ENCODE data around the gene SMARCAD1.

- RRBS, result no CpG with 5 or more reads among the region's 3 CpGs
Observed at GRCh38 chr4:88035369-88035909, 28.0 kb downstream of the PKD2 start.

DNA sequence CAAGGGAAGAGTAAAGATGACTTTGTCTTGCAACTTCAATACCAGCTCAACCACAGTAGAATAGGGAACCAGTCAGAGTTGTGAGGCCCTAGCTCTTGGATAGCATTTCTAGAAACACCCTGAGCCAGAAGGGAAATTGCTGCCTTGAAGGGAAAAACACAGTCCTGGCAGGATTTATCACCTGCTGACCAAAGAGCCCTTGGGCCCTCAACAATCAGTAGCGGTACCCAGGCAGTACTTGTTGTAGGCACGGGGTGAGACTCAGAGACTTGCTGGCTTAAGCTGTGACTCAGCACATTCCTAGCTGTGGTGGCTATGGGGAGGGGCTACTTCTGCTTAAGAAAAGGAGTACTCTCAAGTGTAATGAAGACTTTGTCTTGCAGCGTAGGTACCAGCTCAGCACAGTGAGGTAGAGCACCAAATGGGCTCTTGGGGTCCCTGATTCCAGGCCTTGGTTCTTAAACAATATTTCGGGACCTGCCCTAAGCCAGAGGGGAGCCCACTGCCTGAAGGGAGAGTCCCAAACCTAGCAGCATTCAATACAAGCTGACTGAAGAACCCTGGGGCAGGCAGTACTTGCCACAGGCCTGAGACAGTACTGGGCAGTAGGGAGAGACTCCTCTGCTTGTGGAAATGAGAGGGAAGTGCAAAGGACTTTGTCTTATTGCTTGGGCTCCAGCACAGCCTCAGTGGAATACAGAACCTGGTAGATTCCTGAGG lies 19.9 kb upstream of the ABCG2 start:
- RRBS, result no CpG with 5 or more reads among the region's 4 CpGs

DNA sequence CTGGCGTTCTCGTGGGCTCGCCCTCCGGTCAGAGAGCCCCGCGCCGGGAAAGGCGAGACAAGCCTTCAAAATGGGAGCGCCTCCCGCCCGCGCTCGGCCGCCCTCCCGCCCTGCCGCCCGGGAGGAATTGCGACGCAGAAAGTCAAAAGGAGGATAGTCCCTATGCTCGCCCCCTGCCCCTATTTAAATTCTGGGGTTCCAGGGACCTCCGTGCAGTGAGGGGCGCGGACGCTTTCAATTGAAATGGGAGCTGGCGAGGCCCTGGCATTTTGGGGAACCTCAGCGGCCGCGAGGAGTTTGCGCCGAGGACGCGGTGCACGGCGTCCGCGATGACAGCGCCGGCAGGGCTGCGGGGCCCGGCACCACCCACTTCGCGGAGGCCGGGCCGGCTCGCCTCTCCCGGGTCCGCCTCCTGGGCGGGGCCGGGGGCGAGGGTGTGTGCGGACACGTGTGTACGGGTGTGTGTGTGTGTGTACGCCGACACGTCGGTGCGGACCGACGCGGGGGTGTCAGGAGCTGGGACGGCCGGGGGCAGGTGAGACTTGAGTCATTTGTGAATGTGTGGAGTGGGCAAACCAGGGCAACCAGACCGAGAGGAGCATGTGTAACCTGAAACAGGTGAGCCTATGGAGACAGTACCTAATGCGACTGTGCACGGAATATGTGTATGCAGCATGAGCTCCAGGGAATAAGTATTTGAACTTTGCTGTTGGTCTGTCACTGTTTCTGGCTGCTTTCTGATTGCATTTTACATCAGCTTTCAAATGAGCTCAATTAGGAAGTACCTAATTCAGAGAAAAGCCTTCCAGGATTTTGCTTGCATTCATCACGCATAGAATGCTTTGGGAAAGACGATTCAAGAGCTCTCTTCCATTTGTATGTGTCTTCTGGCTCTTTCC lies 772 bp downstream of the HERC3 start:
- RRBS, result 2% methylated on average over 21 of the region's 68 CpGs

DNA sequence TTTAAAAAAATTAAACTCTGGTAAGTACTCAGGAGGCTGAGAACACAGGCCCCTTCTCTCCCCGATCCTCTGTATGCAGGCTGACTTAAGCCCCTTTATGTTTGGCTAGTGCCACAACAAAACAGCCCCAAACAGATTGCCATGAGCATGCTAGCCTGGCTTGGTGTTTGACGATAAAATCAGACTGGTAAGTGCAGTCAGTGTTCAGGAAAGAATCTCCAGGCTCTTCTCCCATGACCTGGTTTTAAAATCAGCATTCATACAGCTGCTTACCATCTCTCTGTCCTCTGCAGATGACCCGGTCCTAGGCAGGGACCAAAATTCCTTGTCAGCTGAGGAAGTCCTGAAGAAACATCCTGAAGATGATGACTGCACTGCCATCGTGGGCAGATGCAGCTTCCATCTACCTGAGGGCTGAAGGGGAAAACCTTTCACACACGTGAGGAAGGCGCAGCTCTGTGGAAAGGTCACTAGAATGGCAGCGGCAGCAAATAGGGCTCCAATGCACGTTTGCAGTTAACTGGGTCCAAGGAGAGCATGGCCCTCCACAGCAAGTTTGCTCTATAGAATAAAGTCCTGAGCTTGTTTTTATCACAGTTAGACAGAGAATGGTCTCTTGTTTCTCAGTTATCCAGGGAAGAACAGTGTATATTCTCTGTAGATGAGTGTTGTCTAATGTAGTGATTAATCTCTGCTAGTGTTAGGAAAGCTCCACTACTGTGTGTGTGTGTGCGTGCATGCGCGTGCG lies 30.1 kb upstream of the NAP1L5 start:
- RRBS, result no CpG with 5 or more reads among the region's 12 CpGs

GRCh38 chr4:88737123-88738109 lies 39.8 kb upstream of the NAP1L5 start:
- RRBS, result no CpG with 5 or more reads among the region's 16 CpGs

DNA sequence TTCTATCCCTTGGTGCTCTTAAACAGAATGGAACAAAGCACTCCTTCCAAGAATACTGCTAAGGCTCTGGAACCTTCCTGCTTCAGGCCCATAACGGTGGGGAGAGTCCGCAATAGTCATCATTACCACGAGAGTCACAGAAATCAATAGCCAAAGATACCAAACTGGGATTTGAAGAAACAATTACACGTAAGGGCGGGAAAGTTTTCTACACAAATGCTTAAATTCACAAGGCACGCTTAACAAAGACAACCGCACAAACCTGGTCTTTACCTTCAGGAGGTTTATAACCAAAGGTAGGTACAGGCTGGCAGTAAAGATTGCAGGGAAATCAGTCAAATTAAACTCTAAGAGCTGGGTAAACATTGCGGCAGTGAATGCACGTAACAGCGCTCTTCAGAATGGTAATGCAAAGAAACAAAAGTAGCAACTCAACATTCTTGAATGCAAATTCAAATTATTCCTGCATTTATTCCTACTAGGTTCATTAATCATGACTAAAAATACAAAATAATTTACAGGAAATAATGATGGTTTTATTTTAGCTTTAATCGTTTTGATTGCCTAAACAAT lies 123.4 kb upstream of the NAP1L5 start:
- RRBS, result no CpG with 5 or more reads among the region's 11 CpGs

GRCh38 chr4:89000787-89001507 lies 56.0 kb downstream of the FAM13A start:
- RRBS, result no CpG with 5 or more reads among the region's 4 CpGs

DNA sequence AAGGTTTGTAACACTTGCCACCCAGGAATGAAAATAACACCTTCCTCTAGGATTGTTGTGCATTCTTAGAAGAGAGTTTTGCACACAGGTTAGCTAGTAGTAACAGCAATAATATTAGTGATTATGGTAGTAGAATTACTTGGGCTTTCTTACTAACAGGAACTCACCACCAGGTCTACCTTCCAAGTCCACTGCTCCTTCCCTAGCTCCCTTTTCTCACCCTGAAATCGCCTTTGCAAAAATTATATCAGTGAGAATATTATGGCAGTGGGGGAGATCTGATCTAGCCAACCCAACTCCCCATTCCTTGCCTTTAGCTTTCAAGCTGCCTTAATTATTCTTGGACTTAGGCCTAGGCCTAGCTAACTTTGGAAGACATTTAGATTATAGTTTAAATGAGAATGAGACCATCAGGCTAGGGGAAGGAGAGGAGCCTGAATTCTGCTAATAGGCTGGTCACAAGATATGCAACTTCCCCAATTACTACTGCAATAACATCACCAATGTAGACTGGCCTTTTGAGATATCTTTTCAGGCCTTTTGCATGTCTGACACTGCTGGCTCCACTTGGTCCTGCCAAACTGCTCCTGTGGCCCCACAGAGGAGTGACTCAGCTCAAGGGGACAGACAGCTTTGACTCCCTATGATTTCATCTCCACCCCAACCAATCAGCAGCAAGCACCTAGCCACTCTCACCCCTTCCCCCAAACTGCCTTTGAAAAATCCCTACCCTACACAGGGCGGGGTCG lies 23.0 kb downstream of the GPRIN3 start:
- RRBS, result no CpG with 5 or more reads among the region's 3 CpGs

DNA sequence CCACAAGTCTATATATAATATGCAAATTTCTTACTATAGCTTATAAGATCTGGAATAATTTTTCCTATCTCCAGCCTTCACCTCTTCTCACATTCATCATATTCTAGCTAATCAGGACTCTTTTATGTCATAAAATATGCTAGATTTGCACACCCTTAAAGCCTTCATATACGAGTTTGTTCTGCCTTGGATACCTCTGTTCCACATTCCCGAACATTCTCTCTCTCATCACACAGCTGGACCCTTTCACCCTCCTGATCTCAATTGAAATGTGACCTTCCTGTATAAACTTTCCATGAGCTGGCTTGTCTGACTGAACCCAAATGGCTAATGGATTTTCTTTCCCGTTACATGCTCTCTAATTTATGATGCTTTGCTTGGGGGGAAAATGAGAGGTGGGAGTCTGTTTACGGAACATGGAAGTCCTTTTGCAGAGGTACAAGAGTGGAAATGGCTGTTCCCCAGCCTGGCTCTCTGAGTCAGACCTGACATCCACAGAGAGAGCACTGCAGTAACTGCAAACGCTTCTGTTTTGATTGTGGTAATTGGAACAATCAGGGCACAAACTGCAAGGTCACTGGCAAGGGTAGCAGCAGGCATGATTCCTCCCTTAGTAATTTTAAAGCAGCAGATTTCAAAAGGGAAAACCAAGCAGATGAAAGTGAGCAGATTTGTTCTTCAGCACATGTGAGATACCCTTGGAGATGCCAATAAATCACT lies 84.1 kb downstream of the SNCA start:
- RRBS, result no CpG with 5 or more reads among the region's 5 CpGs

DNA sequence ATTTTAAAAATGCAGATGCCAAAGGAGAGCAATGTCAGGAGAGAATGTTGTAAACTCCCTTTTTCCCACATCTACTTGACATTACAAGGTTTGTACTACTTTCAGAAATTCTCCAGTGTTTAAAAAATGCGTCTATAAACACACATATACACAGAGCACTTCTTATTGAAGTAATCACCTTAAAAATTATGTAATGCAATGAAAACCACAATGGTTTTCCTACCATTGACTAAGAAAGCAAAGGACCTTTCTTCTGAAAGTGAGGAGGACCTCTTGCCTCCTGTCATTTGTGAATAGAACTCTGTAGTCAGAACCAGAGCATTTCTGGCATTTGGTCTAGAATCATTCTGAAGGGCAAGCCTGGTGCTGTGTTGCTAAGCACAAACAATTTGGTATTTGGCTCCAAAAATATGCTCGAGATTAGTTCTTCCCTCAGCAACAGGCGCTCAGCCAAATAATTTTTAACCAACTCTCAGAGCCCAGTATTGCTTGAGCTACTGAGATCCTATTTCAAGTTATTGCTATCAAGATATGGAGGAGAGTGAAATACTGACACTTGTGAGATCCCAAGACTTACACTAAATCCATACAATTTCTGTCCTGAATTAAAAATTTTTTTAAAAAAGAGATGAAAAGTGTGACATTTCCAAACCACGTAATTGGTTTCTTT lies 71.0 kb downstream of the SNCA start:
- RRBS, result no CpG with 5 or more reads among the region's 4 CpGs

DNA sequence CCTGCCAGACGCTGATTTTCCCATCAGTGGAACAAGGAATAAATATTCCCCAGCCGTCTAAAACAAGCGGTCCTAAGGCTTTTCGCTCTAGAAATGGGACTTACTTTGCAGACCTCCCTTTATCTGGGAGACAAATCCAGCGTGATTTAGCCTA lies 813 bp upstream of the SNCA start:
- RRBS, result no CpG with 5 or more reads among the region's 5 CpGs

GRCh38 chr4:91791212-91792303 lies 512.2 kb upstream of the GRID2 start:
- RRBS, result no CpG with 5 or more reads among the region's 35 CpGs

DNA sequence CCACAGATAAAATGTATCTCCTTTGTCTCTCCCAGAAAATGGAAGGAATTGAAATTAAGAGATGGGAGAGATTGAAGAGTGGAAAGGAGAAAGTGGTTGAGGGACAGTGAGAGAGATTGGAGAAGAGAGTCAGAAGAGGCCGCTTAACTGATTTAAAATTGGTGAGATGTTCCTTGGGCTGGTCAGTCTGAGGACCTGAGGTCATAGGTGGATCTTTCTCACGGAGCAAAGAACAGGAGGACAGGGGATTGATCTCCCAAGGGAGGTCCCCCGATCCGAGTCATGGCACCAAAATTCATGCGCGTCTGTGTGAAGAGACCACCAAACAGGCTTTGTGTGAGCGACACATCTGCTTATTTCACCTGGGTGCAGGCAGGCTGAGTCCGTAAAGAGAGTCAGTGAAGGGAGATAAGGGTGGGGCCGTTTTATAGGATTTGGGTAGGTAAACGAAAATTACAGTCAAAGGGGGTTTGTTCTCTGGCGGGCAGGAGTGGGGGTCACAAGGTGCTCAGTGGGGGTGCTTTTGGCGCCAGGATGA lies 140.2 kb downstream of the GRID2 start:
- RRBS, result no CpG with 5 or more reads among the region's 12 CpGs

GRCh38 chr4:94207329-94208354 lies at the start of gene SMARCAD1:
Gene SMARCAD1, plus strand, starts transcription at chr4:94207865.
- RRBS, result no CpG with 5 or more reads among the region's 59 CpGs

DNA sequence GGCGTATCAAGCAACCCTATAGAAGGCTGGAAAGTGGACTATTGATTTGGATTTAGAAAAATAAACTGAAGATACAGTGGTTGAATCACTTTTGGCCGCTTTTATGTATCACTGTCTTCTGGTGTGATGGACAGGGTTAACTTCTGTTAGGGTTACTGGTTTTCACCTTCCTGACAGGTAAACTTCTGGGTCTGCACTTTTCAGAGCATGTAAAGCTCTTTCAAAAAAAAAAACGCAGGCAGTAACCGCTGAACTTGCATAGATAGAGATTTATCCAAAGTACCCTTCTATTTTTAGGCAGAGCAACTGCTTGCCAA lies 488 bp upstream of the PDLIM5 start:
- RRBS, result no CpG with 5 or more reads among the region's 4 CpGs

GRCh38 chr4:94505545-94505979 lies 53.8 kb downstream of the PDLIM5 start:
- RRBS, result no CpG with 5 or more reads among the region's 5 CpGs

- RRBS, result no CpG with 5 or more reads among the region's 3 CpGs
Observed at GRCh38 chr4:94598146-94598606, 146.4 kb downstream of the PDLIM5 start.

DNA sequence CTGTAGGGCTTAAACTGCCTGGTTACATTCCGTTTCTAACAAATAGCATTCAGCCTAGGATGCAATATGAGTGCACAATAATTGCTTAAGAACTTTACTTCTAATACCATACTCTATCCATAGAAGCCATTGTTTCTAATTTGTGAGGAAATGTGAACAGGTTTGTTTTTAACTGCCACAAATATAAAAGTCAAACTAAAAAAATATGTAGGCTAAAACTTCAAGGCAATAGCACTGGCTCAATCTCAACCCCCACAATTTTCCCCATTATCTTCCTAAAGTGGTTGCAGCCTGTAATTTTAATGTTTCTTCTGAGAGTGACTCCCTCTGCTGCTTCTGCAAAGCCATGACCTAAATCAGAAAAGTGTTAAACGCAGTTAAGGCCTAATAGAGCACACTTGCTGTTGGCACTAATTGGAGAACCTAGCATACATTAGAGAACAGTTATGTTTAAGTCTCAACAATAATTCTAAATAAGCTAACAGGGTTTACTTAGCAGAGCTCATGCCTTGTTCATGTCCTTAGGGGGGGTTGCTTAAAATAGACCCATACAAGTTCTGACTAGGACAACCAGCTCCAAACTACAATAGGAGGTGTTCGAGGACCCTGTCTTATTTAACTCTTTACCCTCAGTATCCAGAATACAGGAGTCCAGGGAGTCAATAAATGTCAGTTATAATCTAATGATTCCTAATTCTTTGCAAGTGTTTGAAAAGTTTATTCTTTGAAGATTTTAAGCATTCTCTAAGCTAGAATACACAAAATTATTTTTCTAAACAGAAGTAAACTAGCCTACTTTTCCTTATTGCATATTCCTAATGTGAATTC lies 4.0 kb downstream of the UNC5C start:
- RRBS, result no CpG with 5 or more reads among the region's 3 CpGs

DNA sequence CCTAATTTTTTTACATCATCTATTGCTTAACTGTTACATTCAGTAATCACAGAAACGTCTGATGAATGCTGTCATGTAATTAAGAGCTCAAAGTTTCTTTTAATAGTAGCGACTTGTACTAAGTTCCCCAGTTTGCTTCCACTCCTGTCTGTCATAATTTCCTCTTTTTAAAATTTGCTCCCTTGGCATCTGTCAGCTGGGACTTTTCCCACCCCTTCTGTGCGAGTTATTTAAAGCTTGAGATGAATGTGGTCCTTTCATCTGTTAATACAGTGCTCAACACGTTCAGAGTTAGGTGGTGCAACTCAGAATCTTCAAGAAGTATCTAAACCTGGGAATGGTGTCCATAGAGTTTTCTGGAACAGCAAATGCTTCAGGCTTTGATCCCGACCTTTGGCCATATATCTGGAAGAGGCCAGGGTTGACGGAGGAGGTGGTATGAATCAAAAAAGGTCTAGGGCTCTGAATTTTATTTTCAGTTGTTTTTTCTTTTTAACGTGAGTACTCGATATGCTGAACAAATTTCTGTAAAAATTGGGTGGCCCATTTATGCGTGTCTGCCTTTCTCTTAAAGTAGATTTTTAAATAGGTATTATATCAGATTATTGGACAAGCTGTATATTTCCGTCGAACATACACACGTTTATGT lies 1.4 kb downstream of the RAP1GDS1 start:
- RRBS, result no CpG with 5 or more reads among the region's 12 CpGs